Mesenchymal stem cell of Wharton's jelly (primary cell): Measurements from ENCODE around the genes RIC8B and TMEM263.

DNA sequence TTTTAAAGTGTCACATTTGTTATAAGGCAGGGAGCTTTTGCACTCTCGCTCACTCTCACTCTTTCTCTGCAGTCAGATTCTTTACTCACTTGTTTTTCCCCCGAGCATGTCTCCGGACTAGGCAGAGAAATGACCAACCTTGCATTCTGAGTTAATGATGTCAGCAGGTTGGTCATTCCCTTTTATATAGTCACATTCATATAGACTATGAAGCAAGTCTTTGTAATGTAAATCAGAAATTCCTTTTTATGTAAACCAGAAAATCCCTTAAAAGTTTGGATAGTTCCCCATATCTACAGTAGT, 4.1 kb downstream of the C12orf75 start:
- CAGE, long polyA plus RNA = no peak

DNA sequence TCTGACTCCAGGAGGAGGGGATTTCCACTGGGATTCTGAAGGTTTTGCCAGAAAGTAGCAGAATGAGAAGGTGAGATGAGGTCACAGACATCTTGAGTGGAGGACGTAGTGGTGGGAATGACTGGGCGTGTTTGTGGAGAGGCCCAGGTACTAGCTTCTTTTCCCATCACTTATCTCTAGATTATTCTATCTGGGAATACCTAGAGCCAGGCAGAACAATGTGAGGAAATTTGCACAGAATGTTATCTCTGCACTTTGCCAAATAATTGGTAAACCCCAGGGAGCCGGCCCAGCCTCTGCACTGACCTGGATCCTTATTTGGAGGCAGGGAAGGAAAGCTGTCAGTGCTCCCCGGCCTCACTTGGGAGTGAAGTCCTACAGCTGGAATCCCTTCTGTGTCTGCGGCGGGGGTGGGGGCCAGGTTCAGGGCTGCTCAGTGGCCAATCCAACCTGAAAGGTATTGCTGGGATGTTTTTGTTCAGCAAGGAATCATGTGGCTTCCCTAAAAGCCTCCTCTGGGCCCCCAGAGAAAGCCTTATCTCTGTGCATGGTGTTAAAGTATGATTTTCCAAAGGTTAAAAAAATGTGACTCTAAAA, 129.4 kb downstream of the C12orf75 start:
- CAGE, long polyA plus RNA = no peak

DNA sequence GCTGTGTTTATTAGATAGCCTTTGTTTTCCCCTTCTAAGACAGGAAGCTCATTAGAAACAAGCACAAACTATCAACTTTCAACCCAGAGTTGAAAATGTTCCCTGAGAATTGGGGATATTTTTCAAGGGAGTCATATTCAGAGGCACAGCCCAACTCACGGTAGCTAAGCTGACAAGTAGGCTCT, 155.1 kb downstream of the C12orf75 start:
- CAGE, long polyA plus RNA = no peak

GRCh38 chr12:105934212-105934747, 204.5 kb downstream of the NUAK1 start:
- CAGE, long polyA plus RNA = no peak

GRCh38 chr12:106058187-106058784, 80.5 kb downstream of the NUAK1 start:
- CAGE, long polyA plus RNA = no peak

DNA sequence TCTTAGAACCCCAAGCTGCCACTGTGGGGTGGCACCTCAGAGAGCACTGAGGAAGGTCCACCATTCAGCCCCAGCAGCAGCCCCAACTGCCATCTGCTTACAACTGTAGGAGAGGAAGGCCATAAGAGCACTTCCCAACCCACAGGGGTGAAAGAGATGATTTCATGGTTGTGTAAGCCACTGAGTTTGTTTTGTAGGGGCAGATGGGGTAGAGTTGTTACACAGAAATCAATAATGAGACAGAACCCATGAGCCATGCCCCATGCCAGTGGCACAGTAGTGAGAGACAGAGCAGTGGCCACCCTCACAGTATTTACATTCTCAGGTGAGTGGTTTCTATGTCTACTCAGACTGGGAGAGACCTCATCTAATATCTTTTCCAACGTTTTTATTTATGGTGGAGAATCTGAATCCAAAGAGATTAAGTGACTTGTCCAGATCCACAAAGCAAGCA, 68.6 kb downstream of the NUAK1 start:
- CAGE, long polyA plus RNA = no peak

- CAGE, long polyA plus RNA = no peak
These were observed 1.5 kb upstream of the NUAK1 start for GRCh38 chr12:106139910-106140991.

- CAGE, long polyA plus RNA = no peak
These were observed 10.3 kb upstream of the NUAK1 start for GRCh38 chr12:106149156-106149355.

GRCh38 chr12:106239648-106240532, 7.9 kb downstream of the CKAP4 start:
- CAGE, long polyA plus RNA = no peak

GRCh38 chr12:106360058-106360436, 2.5 kb downstream of the POLR3B start:
- CAGE, long polyA plus RNA = no peak

DNA sequence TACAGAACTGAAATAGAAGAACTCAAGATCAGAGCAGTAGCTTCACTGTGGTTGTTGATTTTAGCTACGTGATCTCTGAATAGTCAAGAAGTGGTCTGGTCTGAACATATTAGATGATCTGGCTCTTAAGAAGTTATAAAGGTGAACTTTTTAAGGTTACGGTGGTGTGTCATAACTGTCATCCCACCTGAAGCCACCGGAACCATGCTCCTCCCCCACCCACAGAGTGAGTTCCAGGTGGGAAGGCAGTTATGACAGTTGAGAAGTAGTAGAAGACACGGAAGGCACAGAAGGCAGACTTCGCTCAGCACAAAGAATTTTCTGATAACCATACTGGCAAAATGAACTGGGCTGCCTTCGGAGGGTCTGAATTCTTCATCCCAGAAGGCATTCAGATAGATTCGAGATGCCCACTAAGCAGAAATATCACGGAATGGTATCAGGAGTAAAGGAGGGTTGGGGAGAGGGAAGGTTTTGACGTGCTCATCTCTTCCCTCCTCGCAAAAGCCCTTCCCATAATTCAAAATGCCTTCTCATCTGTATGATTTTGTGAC, 89.9 kb upstream of the RIC8B start:
- CAGE, long polyA plus RNA = no peak

GRCh38 chr12:106774197-106775180, at the start of gene RIC8B:
TSS of gene RIC8B (plus strand) at chr12:106774682.
- CAGE, long polyA plus RNA = no peak

DNA sequence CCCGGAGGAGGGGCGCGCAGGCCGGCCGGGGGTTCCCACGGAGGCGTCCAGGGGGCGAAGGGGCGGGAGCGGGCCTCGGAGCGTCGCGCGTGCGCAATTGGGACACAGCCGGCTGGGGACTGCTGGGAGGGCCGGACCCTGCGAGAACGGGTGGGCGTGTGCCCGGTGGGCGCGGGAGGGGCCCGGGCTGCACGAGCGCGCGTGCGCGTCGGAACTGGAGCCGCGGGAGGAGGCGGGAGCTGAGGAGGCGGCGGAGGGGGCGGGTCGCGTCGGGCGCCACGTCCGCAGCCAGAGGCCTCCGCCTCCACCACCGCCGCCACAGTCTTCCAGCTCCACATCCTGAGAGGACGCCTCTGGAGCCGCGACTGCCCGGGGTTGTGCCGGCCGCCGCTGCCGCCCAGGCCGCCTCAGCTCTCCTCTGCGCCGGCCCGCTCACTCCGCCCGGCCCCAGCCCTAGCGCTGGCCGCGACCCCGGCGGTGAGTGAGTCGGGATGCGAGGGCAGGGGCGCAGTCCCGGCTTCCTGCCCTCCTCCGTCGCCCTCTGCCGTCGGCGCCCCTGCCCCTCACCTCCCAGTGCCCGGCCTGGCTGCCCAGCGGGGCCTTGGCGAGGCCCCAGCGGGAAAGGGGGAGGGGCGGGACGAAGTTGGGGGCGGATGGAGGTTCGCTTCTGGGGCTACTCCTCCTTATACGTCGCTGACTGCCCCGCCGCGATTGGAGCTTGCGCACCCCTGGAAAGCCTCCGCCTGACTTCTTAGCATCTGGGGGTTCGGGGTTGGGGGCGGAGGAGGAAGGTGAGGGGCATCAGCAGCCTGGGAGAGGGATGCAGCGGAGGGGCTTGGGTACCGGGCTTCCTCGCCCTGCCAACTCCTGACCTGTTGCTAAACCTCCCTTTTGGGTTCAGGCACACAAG, at the start of gene TMEM263:
Gene TMEM263 (plus strand): TSS at position 319 of the 910 bp plus-strand sequence.
- CAGE, long polyA plus RNA = start-site peak on the plus strand centred at position 282 of the sequence, 137 bp wide, 1,558 and 375 reads in 2 replicates

- CAGE, long polyA plus RNA = no peak
These were observed 15.2 kb downstream of the MTERF2 start for GRCh38 chr12:106971739-106972131.

GRCh38 chr12:107091992-107092669, 1.2 kb downstream of the CRY1 start:
- CAGE, long polyA plus RNA = no peak

DNA sequence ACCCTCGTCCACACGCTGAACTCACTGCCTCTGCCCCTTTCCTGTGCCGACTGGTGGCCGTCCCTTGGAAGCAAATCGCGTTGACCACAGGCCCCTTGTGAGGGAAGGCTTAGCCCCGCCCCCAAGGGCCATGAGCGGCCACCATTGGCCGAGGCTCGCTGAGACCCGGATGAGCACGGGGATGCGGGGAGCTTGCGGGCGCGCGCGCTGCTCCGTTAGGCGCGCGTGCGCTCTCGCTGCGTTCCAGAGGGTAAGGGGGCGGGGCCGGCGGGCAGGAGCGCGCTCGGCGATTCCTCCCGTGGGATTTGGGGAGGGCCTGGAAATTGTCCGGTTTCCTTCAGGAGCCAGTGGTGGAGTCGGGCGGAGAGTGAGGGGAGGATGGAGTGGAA, 380 bp upstream of the CRY1 start:
- CAGE, long polyA plus RNA = no peak

GRCh38 chr12:107178950-107179188, 85.5 kb upstream of the CRY1 start:
- CAGE, long polyA plus RNA = no peak

GRCh38 chr12:107441892-107442340, 123.7 kb downstream of the ABTB3 start:
- CAGE, long polyA plus RNA = no peak

GRCh38 chr12:107523861-107524707, 161.5 kb upstream of the PWP1 start:
- CAGE, long polyA plus RNA = no peak

GRCh38 chr12:107736795-107737462, 24.0 kb downstream of the PRDM4 start:
- CAGE, long polyA plus RNA = no peak